Endometrial microvascular endothelial cells (primary cell): ENCODE data around the gene UBE3B.

DNA sequence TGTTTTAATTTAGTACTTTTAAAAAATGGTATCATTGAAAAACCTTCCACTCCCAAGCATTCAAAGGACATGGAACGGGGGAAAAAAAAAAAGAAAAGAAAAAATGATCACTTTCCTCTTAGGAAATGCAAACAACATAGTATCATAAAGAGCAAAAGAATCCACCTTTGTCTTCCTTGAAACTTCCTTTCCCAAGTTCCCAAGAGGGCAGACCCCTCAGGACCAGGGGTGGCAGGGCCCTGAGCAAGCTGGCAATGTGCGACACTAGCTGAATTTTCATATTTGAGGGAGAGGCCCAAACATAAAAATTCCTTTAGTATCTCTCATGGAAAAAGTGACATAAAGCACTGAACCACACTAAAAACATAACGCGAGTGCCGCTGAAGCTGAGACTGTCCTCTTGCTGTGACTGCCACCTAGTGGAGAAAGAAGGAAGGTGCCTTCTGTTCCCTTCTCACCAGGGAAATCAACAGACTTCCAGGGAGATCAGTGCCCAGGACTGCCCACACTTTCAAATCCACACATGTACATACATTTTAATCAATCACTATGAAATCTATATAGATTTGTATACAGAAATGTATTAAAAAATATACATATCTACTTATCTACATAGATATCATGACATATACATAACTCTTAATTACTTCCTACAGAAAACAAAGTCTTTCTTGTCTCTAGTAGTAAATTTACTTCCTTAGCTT lies 53.9 kb downstream of the SSH1 start:
- RAMPAGE, long total RNA: no peak

DNA sequence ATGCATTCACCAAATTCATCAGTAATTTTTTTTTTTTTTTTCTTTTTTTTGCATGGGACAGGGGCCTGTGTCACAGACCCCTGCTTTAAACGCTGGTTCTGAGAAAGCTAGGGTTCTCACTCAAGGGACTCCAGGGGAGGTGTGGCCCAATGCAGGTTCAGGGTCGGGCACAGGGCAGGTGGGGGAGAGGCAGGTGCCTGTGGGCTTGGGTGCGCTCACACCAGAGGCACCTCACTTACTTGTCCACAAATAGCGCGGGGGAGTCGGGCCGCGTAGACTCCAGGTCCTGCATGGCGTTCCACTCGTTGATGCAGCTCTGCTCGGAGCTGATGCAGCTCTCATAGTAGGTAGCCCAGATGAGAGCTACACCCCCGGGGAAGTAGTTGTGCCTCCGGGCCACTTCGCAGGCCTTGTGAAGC lies 50.0 kb downstream of the SSH1 start:
- RAMPAGE, long total RNA: no peak

GRCh38 chr12:108815816-108816441 lies 41.5 kb downstream of the SSH1 start:
- RAMPAGE, long total RNA: no peak

- RAMPAGE, long total RNA: no peak
Observed at GRCh38 chr12:108820585-108821148, 36.7 kb downstream of the SSH1 start.

DNA sequence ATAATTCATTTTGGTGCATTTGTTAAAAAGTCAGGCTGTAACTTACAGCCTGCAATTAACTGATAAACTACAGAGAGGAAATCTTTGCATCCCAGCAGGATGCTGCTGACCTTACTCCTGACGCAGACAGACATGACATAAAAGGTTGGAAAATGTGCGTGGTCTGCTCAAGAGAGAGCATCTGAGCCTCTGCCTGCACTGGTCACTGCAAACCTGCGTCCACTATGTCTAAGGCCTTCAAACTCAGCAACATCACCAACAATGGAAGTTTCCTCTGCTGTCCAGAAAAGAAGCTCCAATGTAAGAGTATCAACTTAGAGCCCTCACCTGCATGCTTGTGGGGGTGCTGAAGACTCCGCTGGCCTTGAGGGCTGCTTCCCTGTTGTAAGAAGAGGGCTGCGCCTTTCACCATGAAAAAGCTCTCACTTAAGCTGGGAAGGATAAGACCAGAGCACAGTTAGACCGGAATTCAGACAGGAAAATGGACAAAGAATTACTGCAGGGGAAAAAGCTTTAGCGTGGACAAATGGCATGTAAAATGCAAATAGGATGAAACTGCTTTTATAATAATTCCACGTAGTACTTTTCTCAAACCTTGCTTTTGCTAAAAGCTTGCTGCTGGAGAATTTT lies 34.3 kb downstream of the SSH1 start:
- RAMPAGE, long total RNA: no peak

GRCh38 chr12:108832549-108833778 lies 24.4 kb downstream of the SSH1 start:
- RAMPAGE, long total RNA: no peak

DNA sequence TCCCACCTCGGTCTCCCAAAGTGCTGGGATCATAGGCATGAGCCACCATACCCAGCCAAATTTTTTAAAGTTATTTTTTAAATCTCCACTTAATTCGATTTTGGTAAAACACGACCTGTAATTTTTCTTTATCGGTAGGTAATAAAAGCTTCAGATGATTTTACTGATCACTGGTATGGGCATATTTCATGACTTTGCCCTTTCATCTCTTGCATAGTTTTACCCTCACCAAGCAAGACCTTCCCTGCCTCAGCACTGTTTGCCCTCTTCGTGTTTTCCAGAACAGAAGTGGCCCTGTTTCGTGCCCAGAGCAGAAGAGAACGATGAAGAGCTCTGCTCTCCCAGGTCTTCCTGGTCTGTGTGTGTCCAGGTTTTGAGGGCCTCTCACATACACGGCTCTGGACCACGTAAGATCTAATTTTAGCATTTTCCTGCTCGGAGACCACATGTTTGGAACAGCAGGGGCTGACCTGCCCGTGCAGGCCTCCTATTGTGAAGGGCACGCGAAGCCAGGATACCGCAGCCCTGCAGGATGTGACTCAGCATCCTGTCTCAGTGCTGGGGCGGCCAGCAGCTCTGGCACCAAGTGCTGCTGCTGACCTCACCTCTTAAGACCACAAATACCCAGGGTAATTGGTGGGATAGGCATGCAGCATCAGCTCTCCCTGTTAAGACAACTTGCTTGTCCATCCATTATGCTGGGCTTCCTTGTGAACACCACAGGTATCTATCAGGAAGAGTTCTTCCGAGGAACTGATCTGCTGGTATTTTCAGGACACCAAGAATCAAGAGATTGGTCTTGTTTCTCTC lies 19.2 kb downstream of the SSH1 start:
- RAMPAGE, long total RNA: no peak

- RAMPAGE, long total RNA: no peak
Observed at GRCh38 chr12:108861832-108862435, 4.6 kb upstream of the SSH1 start.

- RAMPAGE, long total RNA: no peak
Observed at GRCh38 chr12:109098823-109099073, 1.4 kb downstream of the UNG start.

DNA sequence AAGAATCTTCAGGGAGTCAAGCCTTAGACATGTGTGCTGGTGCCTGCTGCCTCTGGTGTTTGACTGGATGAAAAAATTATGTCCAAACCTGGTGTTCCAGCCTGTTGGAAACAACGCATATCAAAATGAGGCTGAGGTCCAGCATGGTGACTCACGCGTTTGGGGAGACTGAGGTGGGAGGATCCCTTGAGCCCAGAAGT lies 27.3 kb downstream of the ACACB start:
- RAMPAGE, long total RNA: no peak

DNA sequence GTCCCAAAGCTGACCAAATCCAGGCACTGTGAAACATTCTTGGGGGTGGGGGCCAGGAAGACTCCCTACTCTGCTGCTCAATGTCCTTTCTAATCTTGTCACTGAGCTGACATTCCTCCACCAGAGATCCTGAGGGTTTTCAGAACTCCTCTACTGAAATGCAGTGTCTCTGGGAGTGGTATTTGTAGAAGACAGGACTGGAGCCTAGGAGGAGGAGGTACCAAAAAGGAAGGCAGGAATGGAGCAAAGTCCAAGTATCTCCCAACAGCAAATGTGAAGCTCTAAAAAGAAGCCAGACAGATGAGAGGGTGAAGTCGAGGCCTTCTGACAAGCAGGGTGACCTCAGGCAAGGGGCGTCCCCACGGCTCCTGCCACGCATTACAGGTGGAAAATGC lies 15.6 kb downstream of the KCTD10 start:
- RAMPAGE, long total RNA: no peak

DNA sequence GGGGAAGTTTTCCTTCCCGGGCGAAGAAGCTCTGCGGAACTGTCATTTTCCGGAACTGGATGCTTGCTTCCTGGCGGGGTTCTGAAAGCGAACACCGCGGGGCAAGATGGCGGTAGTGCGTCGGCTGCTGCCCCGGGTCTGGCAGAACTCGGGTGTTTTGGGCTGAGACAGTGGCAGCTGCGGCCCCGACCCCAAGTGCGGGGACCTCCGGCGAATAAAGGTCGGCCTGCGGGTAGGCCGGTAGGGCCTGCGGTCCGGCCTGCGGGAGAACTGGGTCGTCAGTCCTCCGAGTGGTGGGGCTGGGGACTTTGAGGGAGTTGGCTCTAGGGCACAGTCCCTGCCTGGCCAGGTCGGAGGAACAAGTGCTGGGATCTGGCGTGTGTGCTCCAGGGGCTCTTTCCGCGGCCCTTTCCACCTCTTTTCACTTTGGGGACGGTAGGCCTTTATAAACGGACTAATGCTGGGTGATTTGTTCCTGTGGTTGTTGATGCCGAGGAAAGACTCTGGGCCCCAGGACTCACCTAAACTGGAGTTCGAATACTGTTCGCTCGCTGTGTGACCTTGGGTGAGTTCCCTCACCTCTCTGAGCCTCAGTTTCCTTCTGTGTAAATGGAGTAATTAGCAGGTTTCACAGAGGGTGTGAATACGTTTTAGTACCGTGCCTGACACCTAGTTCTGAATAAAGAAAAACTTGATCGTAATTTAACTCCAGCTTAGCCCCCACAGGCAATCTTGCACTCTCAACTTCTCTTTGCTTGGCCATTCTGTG lies at the start of gene UBE3B:
Gene UBE3B, plus strand, starts transcription at position 90 of the 769 bp plus-strand sequence.
- RAMPAGE, long total RNA: no peak

- RAMPAGE, long total RNA: no peak
Observed at GRCh38 chr12:109540347-109541038, 32.8 kb downstream of the MMAB start.

DNA sequence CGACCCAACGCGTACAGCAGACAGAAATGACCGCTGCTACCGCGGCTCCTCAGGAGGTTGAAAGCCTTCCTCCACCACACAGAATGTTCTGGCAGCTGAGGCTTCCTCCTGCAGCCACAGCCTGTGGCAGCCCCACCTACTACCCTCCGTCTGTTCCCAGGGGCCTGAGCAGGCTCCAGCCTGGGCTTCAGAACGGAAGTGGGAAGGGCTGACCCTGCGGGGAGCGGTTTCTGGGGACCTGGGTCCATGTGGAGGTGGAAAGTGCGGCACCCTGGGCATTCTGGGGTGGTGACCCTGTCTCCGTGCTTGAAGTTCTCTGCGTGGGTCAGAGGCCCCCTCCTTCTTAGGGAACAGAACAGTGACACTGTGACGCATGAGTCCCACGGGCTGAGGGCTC lies 9.7 kb downstream of the MMAB start:
- RAMPAGE, long total RNA: no peak

DNA sequence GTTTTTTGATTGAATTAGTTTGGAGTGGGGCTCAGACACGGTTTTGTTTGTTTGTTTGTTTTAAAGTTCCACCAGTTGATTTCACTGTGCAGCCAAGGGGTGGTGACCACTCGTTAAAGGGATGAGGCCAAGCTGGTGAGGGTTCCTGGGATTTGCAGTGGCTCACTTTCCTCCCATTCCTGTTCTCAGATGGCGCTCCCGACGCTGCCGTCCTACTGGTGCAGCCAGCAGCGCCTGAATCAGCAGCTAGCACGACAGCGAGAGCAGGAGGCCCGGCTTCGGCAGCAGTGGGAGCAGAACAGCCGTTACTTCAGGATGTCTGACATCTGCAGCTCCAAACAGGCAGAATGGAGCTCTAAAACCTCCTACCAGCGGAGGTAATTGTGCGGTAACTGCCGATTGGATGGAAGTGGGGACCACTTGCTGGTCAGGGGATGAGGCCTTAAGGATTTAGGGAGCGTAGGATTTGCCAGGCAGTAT lies 2.8 kb downstream of the TCHP start:
- RAMPAGE, long total RNA: no peak

DNA sequence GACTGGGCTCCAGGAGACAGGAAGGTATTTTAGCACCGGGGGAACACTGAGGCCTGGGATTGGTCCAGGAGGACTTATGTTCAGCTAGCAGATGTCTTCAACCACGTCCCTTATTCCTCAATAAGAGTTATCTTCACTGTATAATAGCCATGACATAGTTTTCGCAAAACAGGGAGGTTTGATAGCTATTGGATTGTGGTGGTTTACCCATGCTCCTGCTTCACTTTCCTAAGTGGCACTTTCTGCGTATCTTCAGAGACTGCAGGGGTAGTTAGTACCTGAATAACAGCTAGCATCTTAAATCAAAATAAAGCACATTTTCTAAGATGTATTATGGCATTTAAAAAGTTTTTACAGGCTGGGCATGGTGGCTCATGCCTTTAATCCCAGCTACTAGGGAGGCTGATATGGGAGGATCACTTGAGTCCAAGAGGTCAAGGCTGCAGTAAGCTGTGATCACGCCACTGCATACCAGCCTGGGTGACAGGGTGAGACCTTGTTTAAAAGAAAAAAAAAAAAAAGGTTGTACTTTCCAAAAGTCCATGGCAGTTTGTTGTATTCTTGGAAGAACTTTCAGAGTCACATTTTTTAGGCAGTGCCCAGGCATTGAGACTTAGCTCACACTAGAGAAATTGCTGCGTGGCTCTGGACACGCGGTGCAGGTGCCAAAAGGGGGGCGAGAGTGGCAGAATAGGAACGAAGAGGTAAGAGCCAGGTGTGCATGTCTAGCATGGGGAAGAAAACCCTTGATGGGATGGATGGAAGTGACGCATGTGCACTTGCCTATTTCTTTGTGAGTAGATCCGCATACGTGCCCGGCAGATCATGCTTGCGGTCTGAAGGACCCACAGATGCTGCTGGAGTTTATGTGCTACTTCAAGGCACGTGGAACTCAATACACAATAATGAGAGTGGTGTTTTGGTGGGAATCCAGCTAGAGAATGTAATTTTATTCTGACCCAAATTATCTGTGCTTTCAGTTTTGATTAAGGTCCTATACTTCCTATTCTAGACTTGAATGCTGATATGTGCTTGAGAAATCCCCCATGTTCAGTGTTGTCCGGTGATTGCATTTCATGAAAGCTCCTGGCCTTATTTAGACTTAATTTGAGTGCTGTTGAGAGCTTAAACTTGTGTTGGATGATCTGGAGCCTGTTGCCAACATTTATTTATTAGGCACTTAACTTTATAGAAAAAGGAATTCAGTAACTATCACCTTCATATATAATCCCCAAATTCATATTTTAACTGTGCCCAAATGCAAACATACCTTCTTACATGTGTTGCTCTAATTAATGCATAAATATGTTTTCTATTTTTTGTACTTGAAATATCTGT lies 11.8 kb downstream of the ANKRD13A start:
- RAMPAGE, long total RNA: no peak

- RAMPAGE, long total RNA: no peak
Observed at GRCh38 chr12:110033721-110034131, 14.6 kb downstream of the C12orf76 start.

GRCh38 chr12:110038912-110039803 lies 9.2 kb downstream of the C12orf76 start:
- RAMPAGE, long total RNA: no peak

DNA sequence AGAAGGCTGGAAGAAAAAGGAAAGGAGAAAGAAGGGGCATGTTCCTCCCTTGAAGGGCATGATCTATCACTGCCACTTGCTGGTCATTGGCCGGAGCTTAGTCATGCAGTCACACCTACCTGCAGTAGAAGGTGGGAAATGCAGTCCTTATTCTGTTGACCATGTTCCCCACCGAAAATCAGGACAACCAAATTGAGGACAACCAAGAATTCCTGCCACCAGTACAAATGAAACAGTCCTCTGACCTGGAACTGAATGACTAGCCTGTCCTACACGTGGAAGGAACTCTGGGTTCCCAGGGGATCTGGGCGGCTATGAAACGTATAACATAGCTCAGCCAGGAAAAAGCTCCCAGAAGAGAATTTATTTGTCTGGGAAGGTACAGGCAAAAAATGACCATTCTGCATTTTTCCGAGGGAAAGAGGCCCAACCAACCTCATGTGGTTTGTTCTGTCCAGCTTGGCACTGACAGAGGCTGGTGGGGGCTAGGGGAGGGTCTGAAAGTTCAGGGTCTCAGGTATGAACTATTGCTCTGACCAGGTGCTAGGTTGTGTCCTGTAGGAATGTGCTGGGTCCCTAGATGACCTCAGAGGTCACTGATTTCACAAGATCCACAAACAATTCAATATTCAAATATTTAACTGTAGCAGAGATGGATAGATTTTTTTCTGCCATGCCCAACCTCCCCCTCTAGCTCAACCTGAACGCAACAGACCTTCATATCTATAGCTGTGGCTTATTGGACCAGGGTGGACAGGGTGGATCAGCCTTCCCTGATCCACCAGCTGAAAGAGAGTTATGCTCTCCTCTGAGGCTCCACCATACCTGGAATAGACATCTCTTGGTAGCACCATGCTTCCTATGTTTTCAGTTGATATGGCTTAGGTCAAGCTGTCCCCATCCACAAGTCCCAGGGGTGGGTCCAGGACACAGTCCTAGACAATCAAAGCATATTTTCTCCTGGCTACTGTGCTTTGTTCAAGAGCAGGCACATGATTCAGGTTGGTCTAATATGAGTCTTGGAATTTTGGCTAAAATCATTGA lies 33.0 kb upstream of the IFT81 start:
- RAMPAGE, long total RNA: no peak

DNA sequence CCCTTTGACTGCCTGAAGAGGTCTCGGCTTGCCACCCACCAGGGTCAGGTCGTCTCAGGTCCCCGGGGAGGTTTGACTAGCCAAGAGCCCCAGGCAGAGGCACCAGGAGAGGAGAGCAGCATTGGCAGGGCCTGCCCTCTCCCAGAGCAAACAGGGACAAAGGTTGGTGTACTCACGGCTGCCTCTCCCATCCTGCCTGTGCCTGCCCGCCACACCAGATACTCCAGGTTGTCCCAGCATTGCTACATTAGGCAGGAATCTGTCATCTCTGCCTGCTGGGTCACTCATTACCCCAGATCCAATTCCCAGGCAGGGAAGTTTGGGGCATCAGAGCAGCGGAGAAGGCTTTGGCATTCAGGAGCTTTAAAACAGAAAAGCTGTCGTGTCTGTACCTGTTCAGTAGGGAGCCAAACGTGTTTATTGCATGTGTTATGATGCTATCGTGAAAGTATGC lies 33.4 kb upstream of the ATP2A2 start:
- RAMPAGE, long total RNA: no peak